Measurements from ENCODE around the gene PIK3C3.

DNA sequence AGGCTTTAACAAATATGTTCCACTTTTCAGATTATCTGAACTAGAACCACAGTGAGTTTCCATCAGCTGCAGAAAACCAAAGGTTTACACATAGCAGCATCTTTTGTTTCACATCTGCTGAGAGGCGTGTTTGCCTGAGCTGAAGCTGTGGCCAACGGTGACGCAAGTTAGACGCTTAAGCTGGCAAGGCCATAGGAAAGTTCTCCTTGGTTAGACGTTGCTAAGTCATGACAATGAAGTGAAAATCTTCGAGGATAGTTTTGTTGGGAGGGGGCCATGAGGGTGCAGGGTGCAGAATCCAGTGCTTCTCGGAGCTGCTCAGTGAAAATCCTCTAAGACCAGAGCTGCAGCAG, 105.2 kb downstream of the FHOD3 start:
- PRO-cap: no peak
- RRBS: no CpG with 5 or more reads among the region's 7 CpGs

DNA sequence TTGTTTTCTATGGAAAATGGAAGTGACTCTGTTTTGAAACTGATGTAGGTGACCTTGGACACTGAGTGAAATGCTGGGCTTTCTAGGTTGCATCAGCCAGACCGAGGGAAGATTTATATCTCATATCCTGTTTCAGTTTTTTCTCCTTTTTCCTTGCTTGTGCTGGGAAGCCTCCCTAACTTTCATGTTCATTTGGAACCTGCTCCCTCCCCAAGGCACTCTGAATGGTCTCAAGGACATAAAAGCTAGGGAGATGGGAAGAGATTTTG, 249.9 kb downstream of the TPGS2 start:
- PRO-cap: bidirectional peak, plus-strand start at position 192 of the sequence, minus-strand start at position 67 of the sequence
- RRBS: no CpG with 5 or more reads among the region's 1 CpG

- PRO-cap: bidirectional peak, plus-strand start at chr18:36663537, minus-strand start at chr18:36663492
- RRBS: no CpG with 5 or more reads among the region's 3 CpGs
Observed at GRCh38 chr18:36663187-36663668, 165.6 kb downstream of the TPGS2 start.

DNA sequence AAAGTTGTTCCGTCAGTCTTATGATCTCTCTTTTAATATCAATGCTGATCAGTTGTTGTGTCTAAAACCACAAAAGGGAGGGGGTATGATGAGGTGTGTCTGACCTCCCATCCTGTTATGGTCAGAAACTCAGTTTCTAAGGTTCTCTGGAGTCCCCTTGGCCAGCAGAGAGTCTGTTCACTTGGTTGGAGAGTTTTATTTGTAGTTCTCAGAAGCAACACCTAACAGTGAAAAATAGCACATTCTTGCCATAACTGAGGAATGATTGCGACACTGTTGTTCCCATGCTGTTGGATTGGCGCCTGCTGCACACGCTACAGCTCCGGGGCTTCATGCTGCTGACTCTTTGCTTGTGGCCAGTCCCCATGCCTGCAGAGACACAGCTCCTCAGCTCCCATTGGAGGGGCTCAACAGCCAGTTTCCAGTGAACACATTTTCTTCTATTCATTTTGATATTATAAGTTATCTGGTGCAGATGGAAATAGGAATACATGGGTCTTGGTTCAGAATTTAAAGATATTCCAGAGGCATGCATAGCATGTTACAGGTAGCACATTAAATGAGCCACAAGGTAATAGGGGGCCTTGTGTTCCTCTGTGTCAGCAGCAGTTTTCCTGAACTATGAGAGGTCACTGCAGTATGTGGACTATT, 42.1 kb downstream of the TPGS2 start:
- PRO-cap: no peak
- RRBS: no CpG with 5 or more reads among the region's 5 CpGs

DNA sequence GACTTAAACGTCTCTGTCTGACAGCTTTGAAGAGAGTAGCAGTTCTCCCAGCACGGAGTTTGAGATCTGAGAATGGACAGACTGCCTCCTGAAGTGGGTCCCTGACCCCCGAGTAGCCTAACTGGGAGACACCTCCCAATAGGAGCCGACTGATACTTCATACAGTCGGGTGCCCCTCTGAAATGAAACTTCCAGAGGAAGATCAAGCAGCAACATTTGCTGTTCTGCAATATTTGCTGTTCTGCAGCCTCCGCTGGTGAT, 283.1 kb downstream of the KIAA1328 start:
- PRO-cap: no peak
- RRBS: no CpG with 5 or more reads among the region's 6 CpGs

DNA sequence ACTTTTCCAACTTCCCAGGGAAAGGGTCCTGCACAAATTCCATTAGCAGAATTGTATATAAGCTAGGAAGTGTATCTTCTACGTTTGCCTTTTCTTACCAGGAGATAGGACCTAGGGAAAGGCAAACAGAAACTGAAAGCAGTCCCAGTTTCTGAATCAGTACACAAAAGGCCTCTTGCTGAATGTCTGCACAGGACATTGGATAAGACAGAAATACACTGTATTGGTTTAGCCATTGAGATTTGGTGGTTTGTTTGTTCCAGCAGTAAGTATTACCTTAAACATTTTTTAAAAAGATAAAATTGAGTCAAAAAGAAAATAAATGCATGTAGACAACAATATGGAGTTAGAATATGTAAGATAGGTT, 1888.4 kb upstream of the CELF4 start:
- PRO-cap: bidirectional peak, plus-strand start at position 156 of the sequence, minus-strand start outside the sequence
- RRBS: no CpG with 5 or more reads among the region's 1 CpG

DNA sequence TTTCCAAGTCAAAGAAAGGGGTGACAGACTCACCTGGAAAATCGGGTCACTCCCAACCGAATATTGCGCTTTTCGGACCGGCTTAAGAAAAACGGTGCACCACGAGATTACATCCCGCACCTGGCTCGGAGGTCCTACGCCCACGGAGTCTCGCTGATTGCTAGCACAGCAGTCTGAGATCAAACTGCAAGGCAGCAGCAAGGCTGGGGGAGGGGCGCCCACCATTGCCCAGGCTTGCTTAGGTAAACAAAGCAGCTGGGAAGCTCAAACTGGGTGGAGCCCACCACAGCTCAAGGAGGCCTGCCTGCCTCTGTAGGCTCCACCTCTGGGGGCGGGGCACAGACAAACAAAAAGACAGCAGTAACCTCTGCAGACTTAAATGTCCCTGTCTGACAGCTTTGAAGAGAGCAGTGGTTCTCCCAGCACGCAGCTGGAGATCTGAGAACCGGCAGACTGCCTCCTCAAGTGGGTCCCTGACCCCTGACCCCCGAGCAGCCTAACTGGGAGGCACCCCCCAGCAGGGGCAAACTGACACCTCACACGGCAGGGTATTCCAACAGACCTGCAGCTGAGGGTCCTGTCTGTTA, 323.0 kb upstream of the PIK3C3 start:
- PRO-cap: no peak
- RRBS: no CpG with 5 or more reads among the region's 18 CpGs

- PRO-cap: no peak
Observed at GRCh38 chr18:41695443-41695991, 259.5 kb upstream of the PIK3C3 start.

- PRO-cap: bidirectional peak, plus-strand start at chr18:41955198, minus-strand start at chr18:41954980; bidirectional peak, plus-strand start at chr18:41955468, minus-strand start at chr18:41955432
- RRBS: 0% methylated on average over 6 of the region's 42 CpGs
Observed at GRCh38 chr18:41954847-41955739, at the start of gene PIK3C3. TSS of gene PIK3C3 (plus strand) at chr18:41955234.

GRCh38 chr18:41993253-41994092, 38.4 kb downstream of the PIK3C3 start:
- PRO-cap: no peak
- RRBS: no CpG with 5 or more reads among the region's 6 CpGs

DNA sequence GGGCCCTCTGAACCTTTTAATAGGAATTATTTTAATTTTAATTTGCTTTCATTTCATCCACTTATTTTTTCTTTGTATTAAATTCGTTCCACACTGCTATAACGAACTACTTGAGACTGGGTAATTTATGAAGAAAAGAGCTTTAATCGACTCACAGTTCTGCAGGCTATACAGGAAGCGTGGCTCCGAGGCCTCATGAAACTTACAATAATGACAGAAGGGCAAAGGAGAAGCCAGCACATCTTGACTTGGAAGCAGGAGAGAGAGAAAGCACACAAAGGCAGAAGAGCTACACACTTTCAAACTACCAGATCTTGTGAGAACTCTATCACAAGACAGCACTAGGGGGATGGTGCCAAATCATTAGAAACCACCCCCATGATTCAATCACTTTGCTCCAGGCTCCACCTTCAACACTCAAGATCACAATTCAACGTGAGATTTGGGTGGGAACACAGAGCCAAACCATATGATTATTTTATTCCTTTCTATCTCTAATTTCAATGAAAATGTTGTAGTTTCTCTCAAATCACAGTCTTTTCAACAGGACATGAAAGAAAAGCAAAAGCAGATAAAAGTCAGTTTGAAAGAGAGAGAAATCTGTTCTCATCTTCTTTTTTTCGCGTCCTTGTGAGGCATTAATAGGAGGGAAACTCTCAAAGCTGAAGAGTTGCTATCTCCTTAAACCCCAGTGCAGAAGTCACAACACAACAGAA, 655.9 kb upstream of the SYT4 start:
- PRO-cap: no peak
- RRBS: no CpG with 5 or more reads among the region's 8 CpGs

GRCh38 chr18:44701032-44701728, 20.5 kb downstream of the SETBP1 start:
- PRO-cap: no peak
- RRBS: 40% methylated on average over 3 of the region's 14 CpGs

- PRO-cap: no peak
- RRBS: no CpG with 5 or more reads among the region's 3 CpGs
Observed at GRCh38 chr18:44823204-44823755, 142.6 kb downstream of the SETBP1 start.

DNA sequence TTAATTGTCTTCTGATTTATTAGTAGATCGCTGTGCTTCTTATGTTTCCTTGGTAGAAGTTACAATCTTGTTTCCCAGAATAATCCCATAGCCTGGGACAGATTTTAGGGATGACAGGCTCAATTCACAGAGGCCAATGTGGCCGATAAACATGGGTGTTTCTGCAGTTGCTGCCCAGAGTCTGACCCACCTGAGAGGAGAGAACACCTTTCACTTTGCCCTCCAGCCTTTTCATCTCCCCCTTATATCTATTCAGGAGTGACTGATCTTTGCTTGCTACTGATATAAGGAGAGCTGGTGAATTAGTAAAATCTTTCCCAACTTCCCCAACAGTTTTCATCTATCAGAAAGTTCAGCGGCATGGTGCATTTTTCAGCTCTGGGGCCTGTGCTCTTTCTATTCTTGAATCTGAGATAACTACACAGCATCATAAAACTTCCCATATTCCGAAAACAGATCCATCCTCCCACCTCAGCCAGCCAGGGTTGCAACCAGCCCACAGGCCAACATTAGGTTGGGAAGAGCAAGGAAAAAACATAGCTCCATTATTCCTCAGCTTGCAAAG, 297.0 kb downstream of the SETBP1 start:
- PRO-cap: no peak
- RRBS: no CpG with 5 or more reads among the region's 4 CpGs

GRCh38 chr18:45066749-45067382, 386.2 kb downstream of the SETBP1 start:
- PRO-cap: no peak
- RRBS: no CpG with 5 or more reads among the region's 2 CpGs

GRCh38 chr18:45254753-45255067, 360.6 kb upstream of the SLC14A2 start:
- PRO-cap: no peak
- RRBS: no CpG with 5 or more reads among the region's 5 CpGs

GRCh38 chr18:45686981-45687653, 36.9 kb upstream of the SLC14A1 start:
- PRO-cap: no peak
- RRBS: 100% methylated on average over 1 of the region's 7 CpGs

DNA sequence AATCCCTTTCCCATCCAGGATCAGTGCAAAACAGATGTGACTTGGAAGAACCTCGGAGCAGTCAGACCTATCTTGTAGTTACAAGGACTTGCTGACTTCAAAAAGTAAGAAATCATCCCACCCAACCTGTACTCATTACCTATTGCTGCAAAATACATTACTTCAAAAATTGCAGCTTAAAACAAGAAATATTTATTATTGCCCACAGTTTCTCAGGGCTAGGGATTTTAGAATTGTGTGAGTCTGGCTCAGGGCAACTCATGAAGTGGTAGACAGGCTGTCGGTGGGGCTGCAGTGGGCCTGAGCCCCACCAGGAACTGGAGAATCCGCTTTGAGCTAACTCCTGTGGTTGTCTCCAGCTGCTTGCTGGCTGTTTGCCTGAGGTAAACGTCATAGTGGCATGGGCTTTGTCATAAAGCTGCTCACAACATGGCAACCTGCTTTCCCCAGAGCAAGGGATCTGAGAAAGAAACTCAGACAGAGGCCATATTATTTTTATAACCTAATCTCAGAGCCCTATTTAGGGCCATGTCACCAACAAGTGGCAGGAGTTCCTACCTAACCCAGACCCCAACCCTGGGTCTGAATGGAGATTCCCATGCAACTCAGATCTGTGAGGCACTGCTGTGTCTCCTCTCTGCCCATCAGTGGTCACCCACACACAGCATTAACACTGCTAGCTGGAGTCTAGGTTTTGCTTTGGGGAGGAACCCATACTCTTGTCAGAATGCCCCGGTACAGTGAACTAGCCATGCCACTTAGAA, 5.5 kb upstream of the PSTPIP2 start:
- PRO-cap: no peak
- RRBS: 100% methylated on average over 1 of the region's 5 CpGs

GRCh38 chr18:46250211-46250846, 76.5 kb downstream of the C18orf25 start:
- PRO-cap: no peak
- RRBS: no CpG with 5 or more reads among the region's 2 CpGs

- PRO-cap: no peak
- RRBS: no CpG with 5 or more reads among the region's 1 CpG
Observed at GRCh38 chr18:46324592-46325141, 9.2 kb upstream of the RNF165 start.

All from MCF 10A (cell line).